Fibroblast of the aortic adventitia (primary cell): ENCODE data around the genes ITPR2 and STK38L.

GRCh38 chr12:24551366-24551767 is 397.5 kb downstream of the BCAT1 start:
- CAGE, long polyA plus RNA = no peak

DNA sequence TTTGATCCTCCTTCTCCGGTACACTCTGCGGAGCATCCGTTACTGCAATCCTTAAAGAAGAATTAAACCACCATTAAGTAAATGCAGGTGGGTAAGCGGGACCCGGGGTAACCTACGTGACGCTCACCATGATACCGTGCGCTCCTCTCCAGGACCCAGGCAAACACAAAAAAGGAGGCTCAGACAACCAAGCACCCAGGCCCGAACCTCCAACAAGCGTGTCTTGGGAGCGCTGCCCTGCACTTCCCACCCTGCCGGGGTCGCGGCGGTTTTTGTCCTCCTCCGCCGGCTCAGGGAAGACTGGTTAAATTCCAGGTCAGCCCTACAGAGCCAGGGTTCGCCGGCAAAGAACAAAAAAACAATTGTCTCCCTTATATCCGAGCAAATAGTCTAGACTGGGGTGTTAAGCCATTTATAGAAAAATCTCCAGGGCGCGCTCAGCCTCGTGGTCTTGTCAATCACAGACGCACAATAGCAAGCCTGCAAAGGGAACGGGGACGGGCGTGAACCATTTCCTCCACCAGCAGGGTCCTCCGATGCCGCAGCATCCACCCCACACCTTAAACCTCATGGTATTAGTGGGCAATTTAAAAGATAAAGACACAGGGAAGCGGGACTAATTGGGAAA is 47.0 kb downstream of the BCAT1 start:
- CAGE, long polyA plus RNA = no peak

GRCh38 chr12:24933709-24934094 is 15.2 kb downstream of the BCAT1 start:
- CAGE, long polyA plus RNA = no peak

GRCh38 chr12:25387263-25387835 is 136.6 kb upstream of the KRAS start:
- CAGE, long polyA plus RNA = no peak

DNA sequence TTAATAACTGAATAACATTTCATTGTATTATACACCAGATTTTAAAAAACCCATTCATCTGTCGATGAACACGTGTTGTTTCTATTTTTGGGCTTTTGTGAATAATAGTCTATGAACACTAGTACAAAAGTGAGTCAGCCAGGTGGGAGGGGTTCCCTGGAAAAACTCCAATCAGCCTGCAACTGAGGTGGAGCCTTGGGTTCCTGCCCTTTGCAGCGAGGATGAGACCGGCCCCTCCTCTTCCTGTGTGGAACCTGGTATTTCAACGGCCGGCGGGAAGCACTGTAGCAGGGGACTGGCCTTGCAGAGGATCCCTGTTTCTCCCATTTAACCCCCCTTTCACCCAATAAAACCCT is 56.1 kb downstream of the LMNTD1 start:
- CAGE, long polyA plus RNA = no peak

DNA sequence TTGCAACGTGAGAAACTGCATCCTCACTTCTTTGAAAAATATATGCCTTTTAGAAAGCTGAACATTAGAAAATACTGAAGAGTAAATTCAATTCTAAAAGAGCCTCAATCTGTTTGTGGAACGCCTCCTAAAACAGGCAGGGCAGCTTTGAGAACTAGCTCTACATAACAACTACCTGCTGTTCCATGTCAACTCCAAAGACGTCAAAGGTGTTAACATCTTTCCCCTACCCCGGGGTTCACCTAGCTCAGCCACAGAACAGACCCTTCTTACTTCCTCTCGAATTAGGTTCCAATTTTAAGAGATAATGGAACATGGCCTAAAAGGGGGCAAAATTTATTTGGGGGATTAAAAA is 3.4 kb downstream of the BHLHE41 start:
- CAGE, long polyA plus RNA = no peak

- CAGE, long polyA plus RNA = no peak
These were observed 278 bp downstream of the BHLHE41 start for GRCh38 chr12:26124682-26124835.

- CAGE, long polyA plus RNA = no peak
These were observed 76.5 kb downstream of the SSPN start for GRCh38 chr12:26271732-26272375.

- CAGE, long polyA plus RNA = no peak
These were observed 189.7 kb downstream of the SSPN start for GRCh38 chr12:26384772-26385715.

GRCh38 chr12:26600383-26600965 is 232.5 kb downstream of the ITPR2 start:
- CAGE, long polyA plus RNA = no peak

GRCh38 chr12:26705056-26705641 is 127.8 kb downstream of the ITPR2 start:
- CAGE, long polyA plus RNA = no peak

- CAGE, long polyA plus RNA = no peak
These were observed 105.0 kb downstream of the ITPR2 start for GRCh38 chr12:26727831-26728585.

GRCh38 chr12:26832330-26833273 is at the start of gene ITPR2:
ITPR2 (minus strand) TSS chr12:26833194.
- CAGE, long polyA plus RNA = no peak

- CAGE, long polyA plus RNA = no peak
These were observed 750 bp upstream of the ITPR2 start for GRCh38 chr12:26833717-26834171.

DNA sequence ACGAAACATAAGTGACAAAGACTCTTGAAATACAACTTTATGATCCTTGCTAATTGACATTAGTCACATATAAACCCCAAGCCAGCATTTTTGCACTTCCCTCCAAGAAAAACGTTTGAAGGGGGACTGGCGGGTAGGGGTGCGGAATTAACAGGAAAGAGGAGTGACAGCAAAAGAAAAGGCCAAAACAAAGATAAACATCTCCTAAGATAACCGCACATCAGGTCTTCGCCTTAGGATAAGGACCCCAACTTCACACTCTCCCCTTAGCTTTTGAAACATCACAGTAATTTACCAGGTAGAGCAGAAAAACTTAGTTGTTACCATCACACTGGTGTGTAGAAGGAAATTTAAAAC is 664 bp downstream of the INTS13 start:
- CAGE, long polyA plus RNA = no peak

DNA sequence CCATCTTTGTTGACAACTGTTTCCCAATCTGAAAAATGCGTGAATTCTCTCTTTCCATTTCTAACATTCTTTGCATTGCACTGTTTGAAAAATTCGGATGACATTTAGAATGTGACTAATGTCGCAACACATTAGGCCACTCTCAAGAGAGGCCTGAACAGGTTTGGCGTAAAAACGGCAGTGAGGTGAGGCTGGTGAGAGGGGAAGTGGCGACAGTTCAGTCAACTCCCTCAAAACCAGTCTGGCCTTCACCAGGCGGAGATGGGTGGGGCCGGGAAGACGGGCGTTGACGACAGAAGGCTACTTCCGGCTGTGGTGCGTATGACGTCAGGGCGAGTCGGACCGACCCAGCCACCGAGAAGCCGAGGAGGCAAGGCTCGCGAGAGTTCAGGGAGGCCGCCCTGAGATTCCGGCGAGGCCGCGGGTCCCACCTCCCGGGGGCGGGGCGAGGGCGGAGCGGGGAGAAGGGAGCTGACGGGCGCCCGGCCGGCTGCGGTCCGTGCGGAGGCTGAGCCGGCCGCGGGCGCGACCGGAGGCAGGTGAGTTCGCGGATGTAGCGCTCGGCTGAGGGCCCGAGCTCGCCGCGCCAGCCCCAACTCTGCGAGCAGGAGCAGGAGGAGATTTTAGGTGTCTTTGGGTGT is at the start of gene STK38L:
STK38L (plus strand) TSS at position 493 of the 641 bp plus-strand sequence.
- CAGE, long polyA plus RNA = no peak

- CAGE, long polyA plus RNA = no peak
These were observed 40.5 kb downstream of the STK38L start for GRCh38 chr12:27284423-27285150.

- CAGE, long polyA plus RNA = no peak
These were observed 41.3 kb downstream of the STK38L start for GRCh38 chr12:27285327-27285907.

DNA sequence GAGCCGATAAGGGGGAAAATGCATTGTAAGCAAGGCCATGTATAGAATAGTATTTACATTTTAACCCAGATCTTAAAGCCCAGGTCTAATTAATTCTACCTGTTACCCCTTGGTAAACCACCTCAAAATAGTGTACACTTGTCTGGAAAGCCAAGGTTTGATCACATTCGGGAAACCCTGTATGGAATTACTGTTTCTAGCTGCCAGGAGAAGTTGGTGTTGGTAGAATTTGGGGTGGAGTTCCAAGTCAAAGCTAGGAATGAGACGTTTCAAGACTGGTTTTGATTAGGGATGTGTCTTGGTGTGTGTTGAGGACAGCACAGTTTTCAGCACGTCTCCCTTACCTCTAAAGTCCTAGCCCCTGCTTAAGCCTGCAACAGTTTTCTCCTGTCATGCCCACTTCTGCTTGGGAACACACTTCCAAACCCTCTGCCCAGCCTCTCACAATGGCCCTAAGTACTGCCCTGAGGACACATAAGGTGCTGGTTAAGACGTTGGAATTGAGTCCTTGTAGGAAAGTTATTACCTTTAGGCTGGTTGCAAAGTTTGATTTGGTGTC is 838 bp upstream of the BMAL2 start:
- CAGE, long polyA plus RNA = no peak

GRCh38 chr12:27332399-27332619 is 327 bp upstream of the BMAL2 start:
- CAGE, long polyA plus RNA = no peak